Colic lymph node (tissue), 1 donor: ENCODE measurements around a stretch of chr3.

DNA sequence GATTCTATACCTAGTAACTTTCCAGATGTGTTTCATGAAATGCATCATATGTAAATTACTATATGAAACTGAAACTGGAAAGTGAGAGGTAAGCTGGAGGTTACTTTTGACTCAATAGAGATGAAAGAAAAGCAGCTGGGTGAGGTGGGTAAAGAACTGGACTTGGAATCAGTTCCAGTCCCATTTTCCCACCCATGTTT, 312.3 kb downstream of the SLC9A9 start:
- PRO-cap = no peak

DNA sequence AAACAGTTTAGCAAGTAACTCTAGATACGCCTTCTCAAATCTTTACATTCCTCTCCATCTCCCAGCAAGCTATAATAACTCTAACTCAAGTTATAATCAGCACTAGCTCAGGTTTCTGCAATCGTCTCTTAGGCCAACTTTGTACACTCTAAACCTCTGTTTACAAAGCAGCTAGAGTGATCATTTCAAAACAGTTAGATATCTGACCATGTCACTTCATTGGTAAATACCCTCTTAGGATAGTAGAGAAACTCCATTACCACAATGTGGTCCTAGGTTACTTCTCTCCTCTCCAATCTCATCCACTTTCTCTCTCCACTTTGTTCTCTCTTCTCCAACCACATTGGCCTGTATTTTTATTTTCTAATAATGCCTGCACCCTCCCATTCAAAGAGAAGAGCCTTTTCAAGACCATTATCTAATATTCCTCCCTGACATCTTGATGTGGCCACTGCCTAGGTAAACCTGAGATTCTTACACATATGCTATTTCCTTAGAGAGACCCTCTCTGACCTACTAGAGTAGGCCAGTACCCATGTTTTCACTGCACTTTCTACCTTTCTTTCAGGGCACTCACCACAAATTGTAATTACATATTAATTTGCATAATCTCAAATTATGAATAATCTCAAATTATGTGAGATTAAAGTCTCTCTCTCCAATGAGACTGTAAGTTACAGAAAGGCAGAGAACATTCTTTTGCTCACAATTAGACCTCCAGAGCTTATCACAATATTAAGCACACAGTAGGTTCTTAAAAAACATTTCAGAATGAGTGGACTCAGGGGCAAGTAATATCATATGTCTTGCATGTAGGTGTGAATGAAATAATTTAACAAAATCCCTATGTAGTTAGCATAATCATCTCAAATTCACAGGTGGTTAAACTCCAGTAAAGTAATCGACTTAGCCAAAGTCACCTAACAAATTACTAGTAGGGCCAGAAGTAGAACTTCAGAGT, 30.9 kb downstream of the PLOD2 start:
- PRO-cap = no peak

- PRO-cap = no peak
Observed at GRCh38 chr3:146313782-146314353, 63.0 kb upstream of the PLSCR4 start.

GRCh38 chr3:146339264-146339595, 88.3 kb upstream of the PLSCR4 start:
- PRO-cap = no peak

DNA sequence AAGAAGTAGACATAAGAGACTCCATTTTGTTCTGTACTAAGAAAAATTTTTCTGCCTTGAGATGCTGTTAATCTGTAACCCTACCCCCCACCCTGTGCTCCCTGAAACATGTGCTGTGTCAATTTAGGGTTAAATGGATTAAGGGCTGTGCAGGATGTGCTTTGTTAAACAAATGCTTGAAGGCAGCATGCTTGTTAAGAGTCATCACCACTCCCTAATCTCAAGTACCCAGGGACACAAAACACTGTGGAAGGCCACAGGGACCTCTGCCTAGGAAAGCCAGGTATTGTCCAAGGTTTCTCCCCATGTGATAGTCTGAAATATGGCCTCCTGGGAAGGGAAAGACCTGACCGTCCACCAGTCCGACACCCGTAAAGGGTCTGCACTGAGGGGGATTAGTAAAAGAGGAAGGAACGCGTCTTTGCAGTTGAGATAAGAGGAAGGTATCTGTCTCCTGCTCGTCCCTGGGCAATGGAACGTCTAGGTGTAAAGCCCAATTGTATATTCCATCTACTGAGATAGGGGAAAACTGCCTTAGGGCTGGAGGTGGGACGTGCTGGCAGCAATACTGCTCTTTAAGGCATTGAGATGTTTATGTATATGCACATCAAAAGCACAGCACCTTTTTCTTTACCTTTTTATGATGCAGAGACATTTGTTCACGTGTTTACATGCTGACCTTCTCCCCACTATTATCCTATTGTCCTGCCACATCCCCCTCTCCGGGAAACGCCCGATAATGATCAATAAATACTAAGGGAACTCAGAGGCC, 21.9 kb downstream of the PLSCR1 start:
- PRO-cap = no peak

DNA sequence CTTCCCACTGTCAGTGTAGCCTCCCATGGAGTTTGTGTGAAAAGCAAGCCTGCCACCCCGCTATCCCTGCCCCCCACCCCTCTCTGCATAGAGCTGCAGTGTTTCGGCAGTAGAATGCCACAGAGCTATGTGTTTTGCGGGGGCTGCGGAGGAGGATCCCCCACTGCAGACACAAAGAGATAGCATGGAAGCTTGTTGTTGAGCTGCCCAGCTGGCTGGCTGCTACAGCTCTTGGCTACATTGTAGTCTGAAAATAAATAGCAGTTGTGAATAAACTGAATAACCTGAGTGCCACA, 53.2 kb upstream of the PLSCR5 start:
- PRO-cap = no peak

DNA sequence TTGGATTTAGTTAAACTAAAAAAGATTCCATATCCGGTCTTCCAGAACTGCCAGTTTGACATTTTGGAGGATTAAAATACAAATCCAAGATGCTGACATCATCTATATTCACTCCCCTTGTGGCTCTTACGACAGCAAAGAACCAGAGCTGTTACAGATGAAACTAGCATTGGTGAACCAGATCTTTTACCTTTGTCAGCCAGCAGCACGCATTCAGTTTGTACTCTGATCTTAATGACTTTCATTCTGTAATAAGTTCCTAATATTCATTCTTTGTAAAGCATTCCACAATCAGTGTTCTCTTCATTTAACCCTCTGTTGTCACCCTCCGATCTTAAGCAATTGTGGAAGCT, 218.6 kb downstream of the ZIC4 start:
- PRO-cap = no peak

GRCh38 chr3:147368763-147369307, 37.5 kb downstream of the ZIC4 start:
- PRO-cap = no peak

DNA sequence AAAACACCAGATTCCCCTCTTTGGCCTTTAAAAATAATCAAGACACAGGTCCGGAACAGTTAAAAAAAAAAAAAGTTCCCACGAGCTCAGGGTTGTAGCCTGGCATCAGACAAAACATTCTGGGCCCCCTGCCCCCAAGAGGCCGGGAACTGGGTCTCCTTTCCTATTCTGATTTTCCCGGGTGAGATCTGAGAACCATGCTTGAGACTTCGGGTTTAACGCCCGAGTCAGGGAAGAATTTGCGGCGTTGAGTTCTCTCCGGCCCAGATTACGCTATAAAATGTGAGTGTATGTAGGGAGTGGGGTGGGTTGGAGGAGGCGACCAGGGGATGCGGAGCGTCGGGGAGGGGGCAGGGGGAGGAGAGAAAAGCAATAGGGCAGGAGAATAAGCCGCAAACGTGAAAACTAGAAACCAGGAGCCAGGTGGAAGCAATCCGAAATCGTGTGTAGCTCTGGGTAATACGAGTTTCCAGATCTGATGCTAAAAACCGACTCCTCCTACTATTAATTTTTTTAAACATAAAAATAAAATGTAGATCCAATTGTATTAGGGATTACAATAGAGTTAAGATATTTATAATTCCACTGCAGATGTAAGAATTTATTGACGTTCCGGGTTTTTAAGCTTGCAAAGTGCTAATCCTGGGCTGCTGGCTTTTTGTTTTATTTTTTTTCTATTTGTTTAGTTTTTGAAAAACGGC, 2.8 kb downstream of the ZIC1 start:
- PRO-cap = no peak

DNA sequence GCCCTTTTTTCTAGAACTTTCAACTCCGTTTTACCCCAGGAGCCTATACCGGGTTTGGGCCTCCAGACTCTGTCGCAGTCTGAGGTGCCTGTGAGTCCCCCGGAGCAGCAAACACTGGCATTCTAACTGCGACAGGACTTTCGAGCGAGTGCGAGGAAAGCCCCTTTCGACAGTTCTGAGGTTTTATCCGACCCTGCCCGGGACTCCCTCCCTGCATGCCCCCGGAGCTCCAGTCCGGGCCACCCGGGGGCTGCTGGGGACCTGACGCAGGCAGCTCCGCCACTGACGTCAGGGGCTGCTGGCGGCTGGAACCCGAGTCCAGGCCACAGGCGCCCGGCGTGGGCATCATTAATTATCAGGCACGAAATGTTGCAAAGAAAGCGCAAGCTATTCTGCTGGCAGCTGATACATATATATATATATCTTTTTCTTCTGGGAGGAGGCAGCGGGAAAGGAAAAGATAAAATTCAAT, 15.1 kb downstream of the ZIC1 start:
- PRO-cap = no peak

DNA sequence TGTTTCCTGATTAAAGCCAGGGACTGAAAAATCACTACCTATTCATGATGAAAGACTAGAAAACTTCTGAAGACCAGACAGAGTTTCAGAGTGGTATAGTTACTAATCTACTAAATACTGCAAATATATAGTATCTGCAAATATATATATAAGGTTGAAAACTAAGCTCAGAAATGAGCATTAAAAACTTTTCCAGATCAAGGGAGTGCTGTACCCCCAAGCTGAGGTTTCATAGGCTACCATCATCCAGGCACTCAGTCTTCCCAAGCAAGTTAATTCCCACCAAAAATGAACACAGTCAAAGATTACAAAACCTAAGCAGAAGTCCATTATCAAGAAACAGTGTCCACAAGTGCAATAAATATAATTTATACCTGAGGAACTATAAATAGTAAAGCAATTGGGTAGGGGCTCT, 37.4 kb downstream of the AGTR1 start:
- PRO-cap = no peak

DNA sequence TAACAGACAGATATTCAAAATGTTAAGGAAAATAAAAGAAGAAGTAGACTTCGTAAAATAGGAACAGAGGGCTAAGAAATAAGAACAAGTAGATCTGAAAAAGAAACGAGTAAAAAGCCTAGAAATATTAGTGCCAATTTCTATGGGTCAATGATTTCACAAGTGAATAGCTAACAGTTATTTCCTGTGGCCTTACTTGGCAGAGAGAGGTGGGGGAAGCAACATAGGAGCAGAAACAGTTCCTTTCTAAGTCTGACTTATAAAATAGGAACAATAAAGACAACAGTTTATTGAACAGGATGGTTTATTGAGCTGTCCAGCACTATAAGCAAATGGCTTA, 37.8 kb downstream of the AGTR1 start:
- PRO-cap = no peak

DNA sequence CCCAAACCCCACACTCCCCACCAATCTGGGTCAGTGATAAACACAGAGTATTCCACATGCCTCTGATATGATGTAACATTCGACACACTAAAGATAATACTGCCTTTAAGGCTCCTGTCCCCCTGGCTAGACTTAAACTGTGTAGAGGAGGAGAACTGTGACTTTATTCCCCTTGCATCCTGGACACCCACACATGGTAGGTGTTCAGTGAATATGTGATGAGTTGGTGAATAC, 39.6 kb downstream of the AGTR1 start:
- PRO-cap = no peak

GRCh38 chr3:148790874-148791248, 36.8 kb upstream of the CPB1 start:
- PRO-cap = no peak

GRCh38 chr3:148996223-148996574, 4.9 kb downstream of the GYG1 start:
- PRO-cap = no peak

DNA sequence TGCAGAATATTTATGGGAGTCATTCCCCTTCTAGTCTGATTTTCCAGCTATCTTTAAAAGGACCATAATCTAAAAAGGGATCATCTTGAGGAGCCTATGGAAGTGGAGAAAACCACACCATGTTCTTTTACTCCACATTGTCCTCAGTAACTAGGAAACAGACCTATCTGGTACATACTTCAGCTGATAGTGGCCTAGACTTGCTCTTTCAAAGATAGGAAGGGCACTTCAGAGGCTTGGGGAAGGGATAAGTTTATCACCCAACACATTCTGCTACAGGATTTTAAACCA, 35.5 kb downstream of the CP start:
- PRO-cap = no peak

DNA sequence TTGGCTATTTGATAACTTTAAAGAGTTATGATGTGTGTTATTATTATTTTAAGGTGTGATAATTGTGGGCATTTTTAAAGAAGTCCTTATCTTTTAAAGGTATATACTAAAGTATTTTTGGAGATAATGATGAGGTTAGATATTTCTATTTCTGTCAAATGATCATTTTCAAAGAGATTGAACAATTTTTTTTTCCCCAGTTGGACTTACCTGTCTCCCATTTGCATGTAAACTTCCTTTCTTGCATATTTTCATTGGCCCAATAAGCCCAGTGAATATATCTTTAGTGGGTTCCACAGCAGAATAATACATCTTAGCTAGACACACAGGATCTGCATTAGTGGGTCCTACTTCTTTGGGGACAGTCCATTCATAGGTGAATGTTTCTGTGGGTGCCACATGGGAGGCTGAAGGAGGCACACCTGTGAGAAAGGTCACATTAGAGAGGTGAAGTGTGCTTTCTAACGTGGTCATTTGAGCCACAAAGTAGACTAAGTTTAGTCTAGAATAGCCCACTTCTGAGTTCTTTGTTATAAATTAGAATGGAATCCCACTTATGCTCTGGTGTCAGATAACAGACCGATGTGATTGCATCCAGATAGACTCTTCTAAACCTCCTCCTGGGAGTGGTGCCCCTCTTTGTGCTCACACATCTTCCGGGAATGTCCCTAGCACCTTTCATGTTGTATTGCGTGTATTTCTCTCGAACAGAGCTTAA, 23.3 kb downstream of the CP start:
- PRO-cap = no peak

- PRO-cap = no peak
Observed at GRCh38 chr3:149243373-149243863, 21.8 kb upstream of the CP start.

DNA sequence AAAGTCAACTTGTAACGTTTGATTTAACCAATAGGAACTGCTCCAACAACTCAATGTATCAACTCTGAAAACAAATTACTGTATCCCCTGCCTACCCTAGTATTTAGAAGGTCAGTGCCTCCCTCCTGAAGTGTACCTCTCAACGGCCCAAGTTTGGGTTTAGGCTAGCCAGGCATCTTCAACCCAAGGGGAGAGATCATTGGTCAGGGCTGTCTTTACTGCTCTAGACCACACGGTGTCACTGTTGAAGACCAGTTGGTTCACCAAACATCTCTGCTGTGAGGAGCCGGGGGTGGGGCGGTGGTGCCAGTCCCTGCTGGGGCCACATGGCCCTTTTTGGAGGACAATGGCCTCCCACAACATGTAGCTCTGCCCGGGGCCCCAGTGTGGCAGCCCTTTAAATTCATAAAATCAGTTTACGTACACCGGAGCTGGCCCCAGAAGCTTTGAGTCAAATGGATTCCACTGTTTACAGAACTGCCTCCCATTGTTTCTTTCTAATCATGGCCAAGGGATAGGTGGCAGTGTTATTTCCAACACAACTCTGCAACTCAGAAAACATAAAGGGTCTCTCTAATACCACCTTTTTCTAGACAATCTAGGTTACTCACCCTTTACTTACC, 19.1 kb upstream of the TM4SF18 start:
- PRO-cap = no peak

GRCh38 chr3:149395395-149396154, 18.1 kb upstream of the TM4SF1 start:
- PRO-cap = no peak